Ascending aorta (tissue), 1 donor: ENCODE measurements around the genes AGAP9, NPY4R2 and C10orf71.

GRCh38 chr10:46556908-46557350, 471 bp upstream of the GPRIN2 start:
- PRO-cap: no peak

- PRO-cap: no peak
Observed at GRCh38 chr10:47082315-47082768, 171.1 kb downstream of the PTPN20 start.

- PRO-cap: no peak
Observed at GRCh38 chr10:47523303-47523886, at the start of gene AGAP9. AGAP9 (minus strand) TSS chr10:47523638.

DNA sequence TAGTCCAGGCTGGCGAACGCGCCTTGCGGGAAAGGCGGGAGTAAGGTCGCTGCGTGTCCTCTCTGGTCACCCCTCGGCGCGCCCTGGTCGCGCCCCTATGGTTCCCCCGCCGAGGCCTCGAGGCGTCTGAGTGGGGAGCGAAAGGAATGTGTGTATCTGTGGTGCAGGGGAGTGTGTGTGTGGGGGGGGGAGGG, 115 bp upstream of the SYT15B start:
- PRO-cap: no peak

DNA sequence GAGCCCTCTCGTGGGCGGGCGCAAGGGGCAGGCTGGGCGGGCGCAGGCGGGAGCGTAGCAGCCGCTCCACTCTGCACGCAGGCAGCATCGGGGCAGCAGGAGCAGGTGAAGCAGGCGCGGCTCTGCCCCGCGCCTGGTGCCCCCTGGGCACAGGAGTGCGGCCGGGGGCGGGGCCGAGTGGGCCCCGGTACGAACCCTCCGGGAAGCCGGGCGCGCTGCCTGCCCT, at the start of gene NPY4R2:
Gene NPY4R2, plus strand, starts transcription at position 69 of the 226 bp plus-strand sequence.
- PRO-cap: no peak

GRCh38 chr10:48354101-48354778, 47.8 kb downstream of the MAPK8 start:
- PRO-cap: no peak

DNA sequence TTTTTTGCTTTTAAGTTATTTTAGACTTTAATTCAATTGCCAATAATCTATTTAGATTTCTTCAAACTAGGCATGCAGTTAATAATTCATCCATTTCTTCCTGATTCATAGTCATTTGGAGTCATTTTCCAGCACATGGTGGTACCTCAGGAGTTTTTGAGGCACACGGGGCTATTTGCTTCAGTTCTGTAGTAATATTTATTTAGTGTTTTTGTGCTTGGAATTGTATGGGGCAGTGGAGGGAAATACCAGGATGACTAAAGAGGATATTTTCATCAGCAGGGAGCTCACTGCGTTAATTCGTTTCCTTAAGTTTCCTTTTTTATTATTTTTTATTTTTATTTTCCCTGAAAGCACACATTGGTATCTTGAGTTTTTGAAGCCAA, 57.5 kb downstream of the MAPK8 start:
- PRO-cap: no peak

DNA sequence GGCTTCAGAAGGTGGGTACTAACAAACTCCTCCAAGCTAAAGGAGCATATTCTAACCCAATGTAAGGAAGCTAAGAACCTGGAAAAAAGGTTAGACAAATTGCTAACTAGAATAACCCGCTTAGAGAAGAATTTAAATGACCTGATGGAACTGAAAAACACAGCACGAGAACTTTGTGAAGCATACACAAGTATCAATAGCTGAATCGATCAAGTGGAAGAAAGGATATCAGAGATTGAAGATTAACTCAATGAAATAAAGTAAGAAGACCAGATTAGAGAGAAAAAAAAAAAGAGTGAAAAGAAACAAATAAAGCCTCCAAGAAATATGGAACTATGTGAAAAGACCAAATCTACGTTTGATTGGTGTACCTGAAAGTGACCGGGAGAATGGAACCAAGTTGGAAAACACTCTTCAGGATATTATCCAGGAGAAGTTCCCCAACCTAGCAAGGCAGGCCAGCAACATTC, 66.0 kb downstream of the MAPK8 start:
- PRO-cap: no peak

DNA sequence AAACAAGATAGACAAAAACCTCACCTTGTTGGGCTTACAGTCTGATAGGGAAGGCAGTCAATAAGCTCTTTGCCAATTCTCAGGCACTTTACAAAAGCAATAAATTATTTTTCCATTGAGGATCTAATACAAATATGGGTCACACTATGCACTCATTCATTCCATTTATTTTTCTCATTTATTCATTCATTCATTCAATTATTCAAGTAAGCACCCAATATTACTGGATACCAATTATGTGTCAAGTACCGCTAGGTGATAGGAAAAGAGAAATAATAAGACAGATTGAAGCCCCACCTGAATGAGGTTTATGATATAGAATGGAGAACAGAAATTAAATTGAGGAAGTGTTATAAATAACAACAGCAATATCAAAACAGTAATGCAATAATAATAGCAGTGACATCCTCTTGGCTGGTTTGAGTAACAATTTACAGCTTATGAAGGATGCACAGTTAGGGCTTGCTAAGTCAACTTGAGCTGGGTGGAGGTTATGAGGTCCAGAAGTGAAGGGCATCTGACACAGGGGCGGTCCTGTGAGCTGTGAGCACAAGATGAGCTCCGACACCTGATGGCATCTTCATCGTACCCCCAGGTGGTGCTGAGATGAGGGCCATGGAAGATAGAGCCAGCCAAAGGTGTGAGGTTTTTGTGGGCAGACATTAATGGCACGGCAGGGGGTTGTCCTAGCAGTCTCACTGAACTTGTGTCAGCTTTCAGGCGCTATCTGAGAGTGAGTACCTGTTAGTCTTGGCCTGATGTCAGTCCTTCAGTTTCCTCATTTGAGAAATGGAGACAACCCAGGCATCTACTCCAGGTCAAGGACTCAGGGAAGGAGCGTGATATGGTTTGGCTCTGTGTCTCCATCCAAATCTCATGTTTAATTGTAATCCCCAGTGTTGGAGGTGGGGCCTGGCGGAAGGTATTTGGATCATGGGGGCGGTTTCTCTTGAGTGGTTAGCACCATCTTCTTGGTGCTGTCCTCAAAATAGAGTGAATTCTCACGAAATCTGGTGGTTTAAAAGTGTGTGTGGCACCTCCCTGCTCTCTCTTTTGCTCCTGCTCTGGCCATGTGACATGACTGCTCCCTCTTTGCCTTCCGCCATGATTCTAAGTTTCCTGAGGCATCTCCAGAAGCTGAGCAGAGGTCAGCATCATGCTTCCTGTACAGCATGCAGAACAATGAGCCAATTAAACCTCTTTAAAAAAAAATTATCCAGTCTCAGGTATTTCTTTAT, 30.4 kb downstream of the ARHGAP22 start:
- PRO-cap: no peak

DNA sequence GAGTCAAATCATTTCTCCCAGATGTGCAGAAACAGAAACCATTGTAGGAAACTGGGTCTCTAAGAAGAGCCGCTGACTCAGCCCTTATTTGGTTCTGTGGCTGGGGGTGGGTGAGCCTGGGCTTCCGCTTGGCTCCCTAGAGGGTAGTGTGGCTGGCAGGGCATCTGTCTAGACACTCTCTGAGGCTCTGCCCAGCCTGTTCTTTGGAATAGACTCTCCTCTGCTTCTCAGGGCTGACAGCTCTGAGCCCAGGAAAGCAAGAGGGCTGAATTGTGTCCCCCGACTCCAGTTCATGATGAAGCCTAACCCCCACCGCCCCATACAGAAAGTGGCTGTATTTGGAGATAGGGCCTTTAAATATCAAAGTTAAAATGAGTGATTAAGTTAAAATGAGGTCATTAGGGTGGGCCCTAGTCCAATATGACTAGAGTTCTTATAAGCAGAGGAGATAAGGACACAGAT, 29.6 kb upstream of the ARHGAP22 start:
- PRO-cap: no peak

- PRO-cap: unidirectional peak, minus-strand start at chr10:48656265
Observed at GRCh38 chr10:48655915-48656793, 28.5 kb upstream of the WDFY4 start.

GRCh38 chr10:49298692-49299769, at the start of gene C10orf71:
C10orf71 (plus strand) TSS chr10:49299170.
- PRO-cap: unidirectional peak, minus-strand start at chr10:49298770; unidirectional peak, plus-strand start at chr10:49299149

DNA sequence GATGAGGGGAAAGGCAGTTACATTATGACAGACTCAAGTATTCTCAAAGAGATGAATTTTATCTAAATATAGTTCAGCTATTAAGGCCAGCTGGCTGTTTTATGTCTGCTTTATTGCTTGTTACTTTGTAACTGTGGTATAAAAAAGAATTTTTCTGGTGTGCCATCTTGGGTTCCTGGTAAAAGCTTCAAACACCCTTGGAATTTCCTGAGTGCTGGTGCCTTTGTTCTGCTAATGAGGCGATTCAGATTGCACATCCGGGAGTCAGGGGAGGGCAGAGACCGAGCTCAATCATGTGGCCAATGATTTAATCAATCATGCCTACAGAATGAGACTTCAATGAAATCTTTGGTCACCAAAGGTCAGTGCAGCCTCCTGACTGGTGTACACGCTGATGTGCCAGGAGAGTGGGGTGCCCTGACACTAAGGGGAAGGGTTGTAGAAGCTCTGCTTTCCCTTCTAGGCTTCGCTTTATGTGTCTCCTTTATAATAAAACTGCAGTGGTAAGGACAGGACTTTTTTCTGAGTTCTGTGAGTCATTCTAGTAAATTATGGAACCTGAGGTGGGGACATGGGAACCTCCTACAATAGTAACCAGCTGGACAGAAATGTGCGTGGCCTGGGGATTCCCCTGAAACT, 69.3 kb upstream of the OGDHL start:
- PRO-cap: no peak

- PRO-cap: no peak
Observed at GRCh38 chr10:50420229-50420617, 168.9 kb upstream of the ASAH2 start.

GRCh38 chr10:50563919-50564419, 59.8 kb downstream of the SGMS1 start:
- PRO-cap: no peak

DNA sequence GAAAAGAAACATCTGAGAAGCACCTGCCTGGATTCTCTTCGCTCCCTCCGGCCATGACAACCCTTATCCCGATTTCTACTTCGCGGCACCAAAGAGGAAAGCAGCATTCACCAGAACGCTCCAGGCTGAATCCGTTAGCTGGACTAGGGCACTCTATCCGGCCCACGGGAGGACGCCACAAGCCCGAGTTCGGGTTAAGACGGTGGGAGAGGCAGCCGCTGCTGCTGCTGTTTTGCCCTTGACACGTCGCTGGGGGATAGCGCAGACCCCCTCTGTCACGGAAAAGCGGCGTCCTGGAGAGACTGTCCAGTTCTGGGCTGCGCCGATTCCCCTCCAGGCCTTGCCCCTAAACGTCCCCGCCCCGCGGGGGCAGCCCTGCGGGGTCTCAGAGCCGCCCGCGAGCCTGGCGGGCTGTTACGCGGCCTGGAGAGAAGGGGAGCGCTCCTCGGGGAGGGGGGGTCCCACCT, 1.0 kb downstream of the SGMS1 start:
- PRO-cap: no peak

GRCh38 chr10:50808370-50808805, 68.7 kb downstream of the ASAH2B start:
- PRO-cap: no peak

DNA sequence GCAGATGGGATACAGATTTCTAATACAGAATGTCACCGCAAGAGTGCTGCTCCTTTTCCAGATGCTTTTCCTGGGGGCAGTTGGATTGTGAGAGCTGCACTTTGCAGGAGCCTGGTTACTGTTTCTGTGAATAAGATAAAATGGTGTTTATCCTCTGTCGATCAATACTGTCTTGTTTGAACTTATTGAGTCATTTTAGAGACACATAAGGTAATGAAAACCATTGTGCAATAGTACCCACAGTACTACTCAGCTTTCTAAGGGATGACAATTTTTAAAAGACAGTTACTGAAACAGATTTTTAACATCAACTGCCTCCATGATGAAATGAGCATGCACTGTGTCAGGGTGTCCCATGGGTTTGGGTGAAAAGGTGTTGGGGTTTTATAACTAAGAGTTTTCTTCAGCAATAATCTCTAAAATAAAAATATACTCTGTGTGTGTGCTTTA, 2.8 kb downstream of the A1CF start:
- PRO-cap: no peak

GRCh38 chr10:50883643-50883993, 1.8 kb downstream of the A1CF start:
- PRO-cap: no peak

- PRO-cap: no peak
Observed at GRCh38 chr10:50884283-50884838, 1.1 kb downstream of the A1CF start.